GM12891 (cell line): ENCODE measurements around a stretch of chr12.

DNA sequence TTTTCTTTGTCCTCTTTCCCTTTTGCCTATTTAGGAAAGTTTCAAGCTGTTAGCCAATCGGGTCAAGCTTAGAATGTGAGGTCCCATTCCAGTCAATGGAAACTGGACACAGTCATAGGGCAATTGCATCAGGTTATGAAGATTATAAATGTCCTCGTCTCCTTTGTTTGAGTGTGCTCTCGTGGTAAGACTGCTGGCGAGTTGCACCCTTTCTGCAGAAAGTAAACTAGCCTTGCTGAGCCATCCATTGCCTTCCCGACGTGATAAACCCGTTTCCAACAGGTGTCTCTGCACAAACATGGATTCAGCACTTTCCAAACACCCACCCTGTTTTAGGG is 30.9 kb downstream of the CCDC92 start:
- RRBS: no CpG with 5 or more reads among the region's 7 CpGs

GRCh38 chr12:123942108-123942925 is 30.3 kb downstream of the CCDC92 start:
- RRBS: no CpG with 5 or more reads among the region's 17 CpGs

DNA sequence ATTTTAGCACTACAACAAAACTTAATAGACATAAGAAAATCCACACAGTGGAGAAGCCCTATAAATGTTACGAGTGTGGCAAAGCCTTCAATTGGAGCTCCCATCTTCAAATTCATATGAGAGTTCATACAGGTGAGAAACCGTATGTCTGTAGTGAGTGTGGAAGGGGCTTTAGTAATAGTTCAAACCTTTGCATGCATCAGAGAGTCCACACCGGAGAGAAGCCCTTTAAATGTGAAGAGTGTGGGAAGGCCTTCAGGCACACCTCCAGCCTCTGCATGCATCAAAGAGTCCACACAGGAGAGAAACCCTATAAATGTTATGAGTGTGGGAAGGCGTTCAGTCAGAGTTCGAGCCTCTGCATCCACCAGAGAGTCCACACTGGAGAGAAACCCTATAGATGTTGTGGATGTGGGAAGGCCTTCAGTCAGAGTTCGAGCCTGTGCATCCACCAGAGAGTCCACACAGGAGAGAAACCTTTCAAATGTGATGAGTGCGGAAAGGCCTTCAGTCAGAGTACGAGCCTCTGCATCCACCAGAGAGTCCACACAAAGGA is 39.4 kb downstream of the ZNF664 start:
- RRBS: no CpG with 5 or more reads among the region's 8 CpGs

- RRBS: no CpG with 5 or more reads among the region's 1 CpG
These were observed 54.5 kb upstream of the RFLNA start for GRCh38 chr12:124240371-124240841.

GRCh38 chr12:124289636-124290049 is 5.2 kb upstream of the RFLNA start:
- RRBS: 82% methylated on average over 3 of the region's 15 CpGs

- RRBS: no CpG with 5 or more reads among the region's 26 CpGs
These were observed 31.2 kb downstream of the RFLNA start for GRCh38 chr12:124326036-124326640.

DNA sequence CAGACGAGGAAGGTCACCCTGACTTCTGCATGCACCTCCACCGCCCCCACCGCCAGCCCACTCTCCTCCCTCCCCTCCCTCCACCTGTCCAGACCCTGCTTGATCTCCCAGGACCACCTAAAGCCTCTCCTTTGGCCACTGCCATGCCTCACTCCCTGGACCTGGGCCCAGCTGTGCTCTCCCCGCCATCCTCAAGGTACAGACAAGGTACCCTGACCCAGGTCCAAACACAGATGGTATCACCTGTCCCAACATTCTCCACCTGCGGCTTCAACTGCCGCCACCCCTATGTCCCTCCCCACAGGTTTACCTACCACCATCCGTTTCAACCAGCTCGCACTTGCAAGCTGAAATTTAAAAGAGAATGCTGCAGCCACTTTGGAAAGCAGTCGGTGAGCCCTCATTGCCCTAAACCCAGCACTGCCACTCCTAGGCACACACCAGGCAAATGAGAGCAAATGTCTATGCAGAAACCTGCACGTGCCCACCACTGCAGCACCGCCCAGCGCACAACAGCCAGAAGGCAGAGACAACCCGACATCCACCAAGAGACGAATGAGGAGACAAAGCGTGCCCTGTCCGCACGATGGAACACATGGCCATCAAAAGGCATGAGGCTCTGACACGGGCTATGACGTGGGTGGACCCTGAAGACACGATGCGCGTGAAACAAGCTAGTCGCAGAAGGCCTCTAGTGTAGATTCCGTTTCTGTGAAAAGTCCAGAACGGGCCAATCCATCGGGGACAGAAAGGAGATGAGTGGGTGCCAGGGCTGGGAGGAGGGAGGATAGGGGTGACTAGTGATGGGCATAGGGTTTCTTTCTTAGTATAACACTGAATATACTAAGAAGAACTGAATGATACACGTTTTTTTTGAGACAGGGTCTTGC is 71.0 kb downstream of the RFLNA start:
- RRBS: no CpG with 5 or more reads among the region's 27 CpGs

DNA sequence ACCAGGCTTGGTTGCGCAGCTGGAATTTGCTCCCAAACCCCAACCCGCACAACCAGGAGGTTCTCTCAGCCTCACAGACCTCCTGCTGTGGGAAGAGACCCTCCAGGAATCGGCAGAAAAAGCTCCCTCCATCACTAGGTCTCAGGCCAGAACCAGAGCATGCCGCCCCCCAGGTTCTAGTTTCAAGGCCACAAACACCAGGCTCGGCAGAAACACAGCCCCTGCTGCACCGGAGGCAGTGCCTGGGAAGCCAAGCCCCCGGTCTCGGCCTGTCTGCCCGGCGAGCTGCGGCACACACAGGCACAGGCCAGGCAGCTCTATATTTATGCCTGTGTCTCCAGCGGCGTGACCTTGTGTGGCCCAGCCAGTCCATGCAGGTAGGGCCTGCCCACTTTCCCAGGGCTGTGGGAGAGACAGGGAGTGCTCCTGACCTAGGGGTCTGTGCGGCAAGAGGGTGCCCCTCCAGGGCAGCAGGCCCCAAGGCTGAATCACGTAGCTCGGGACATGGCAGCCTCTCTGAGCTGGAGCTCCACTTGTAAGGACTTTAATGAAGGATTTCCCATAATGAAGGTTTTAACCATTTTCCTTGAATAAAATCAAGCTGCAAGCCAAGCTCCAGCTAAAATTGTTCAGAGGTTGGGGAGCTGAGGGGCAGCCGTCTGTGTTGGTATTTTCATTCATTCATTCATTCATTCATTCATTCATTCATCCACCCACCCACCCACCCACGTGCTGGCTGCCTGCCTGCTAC is 91.8 kb downstream of the RFLNA start:
- RRBS: no CpG with 5 or more reads among the region's 18 CpGs

DNA sequence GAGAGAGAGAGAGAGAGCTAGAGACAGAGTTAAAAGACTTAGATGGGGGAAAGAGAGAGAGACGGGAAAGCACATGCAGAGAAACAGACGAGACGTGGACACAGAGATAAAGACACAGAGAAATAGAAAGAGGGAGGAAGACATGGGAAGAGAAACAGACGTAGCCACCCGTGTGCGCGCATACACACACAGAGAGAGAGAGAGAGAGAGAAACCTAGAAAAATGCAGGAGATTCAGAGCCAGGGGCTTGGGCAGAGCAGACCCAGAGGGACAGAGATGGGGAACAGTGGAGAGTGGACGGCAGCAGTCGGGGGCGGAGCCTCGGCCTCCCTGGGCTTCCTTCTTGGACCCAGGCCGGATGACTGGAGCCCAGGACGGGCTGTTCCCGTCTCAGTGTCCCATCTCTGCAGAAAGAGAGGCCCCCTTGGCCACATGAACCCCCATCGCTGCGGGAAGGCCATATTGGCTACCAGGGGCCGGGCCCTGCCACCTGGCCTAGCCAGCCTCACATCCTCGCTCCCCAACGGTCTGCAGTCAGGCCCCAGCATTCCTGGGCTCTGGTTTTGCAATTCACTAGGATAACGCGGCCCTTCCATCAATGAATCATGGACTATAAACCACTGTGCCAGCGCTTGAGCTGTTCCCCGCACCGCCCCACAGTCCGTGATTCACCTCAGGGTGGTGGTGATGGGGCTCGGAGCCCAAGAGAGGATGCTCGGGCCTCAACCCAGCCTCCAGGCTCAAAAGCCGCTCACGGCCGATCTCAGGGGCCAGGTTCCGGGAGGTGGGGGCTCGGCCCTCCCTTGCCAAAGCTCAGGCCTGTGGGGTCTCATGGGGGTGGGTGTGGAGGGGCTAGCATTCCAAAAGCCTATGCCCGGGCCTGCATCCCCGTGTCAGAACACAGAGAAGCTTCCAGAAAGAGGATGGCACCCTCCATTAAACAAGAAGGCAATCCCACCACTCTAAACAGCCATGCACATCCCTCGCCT is 116.5 kb downstream of the RFLNA start:
- RRBS: 100% methylated on average over 1 of the region's 35 CpGs

DNA sequence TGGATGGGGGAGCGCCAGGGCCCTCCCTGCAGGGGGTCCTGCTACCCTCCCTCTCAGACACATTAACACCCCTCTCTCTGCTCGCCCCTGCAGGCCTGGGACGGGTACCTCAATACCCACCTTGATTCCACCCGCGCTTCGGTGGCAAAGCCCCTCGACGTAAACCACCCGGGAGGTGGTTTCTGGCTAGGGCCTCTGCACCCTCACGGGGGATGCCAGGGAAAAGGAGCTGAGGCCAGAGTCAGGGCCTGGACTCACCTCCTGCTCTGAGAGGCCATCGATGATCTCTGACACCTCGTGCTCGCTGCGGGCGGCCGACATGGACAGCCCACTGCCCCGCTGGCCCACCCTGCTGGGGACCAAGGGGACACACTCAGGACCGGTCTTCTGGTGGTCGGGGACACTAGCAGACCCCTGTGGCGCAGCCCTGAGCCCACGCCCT is 134.5 kb downstream of the RFLNA start:
- RRBS: no CpG with 5 or more reads among the region's 21 CpGs

DNA sequence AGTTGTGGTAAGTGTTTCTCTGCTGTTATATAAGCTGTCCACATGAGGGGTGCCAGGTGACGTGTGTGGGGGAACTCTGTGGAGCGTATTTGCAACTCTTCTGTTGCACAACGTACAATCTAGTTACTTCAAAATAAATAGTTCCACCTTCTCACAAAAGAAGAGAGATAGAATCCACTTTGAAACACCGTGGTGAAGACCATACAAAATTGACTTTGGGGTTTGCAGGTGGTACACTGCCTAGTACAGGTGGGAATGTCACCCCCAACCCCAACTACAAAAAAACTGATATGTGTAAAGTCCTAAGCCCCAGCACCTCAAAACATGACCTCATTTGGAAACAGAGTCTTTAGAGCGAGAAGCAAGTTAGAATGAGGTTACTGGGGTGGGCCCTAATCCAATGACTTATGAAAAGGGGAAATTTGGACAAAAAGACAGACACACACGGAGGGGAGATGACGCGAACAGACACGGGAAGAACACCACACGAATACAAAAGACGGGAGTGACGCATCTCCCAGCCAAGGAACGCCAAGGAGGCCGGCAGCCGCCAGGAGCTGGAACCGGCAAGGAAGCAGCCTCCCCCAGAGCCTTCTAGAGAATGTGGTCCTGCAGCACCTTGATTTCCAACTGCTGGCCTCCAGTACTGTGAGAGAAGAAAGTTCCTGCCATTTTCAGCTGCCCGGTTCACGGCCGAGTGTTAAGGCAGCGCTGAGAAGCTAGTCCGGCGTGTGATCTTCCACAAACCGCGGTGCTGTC is 124.8 kb downstream of the NCOR2 start:
- RRBS: no CpG with 5 or more reads among the region's 24 CpGs

- RRBS: no CpG with 5 or more reads among the region's 36 CpGs
These were observed 61.1 kb downstream of the NCOR2 start for GRCh38 chr12:124505994-124506991.

DNA sequence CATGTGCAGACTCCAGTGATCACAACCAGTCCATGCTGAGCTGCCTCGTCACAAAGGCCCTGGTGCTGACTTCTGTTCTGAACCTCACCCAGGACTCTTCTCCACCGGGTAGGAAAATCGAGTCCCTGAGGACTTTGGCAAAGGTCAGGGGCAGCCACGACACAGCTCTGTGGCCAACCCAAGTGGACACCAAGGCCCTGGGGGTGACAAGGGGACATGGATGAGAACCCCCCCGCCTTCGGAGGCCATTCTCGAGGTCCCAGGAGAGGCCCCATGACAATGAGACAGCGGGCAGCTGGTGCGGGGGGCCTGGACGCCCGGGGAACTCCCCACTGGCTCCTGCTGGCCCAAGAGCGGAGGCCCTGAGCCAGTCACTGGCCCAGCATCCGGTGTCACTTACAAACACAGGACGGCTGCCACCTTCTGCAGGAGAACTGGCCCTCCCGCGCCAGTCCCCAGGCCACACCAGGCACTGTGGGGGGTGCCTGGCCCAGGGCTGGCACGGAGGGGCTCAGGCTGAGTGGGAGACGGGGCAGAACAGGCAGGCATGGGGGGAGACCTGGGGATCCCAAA is 51.5 kb downstream of the NCOR2 start:
- RRBS: 97% methylated on average over 3 of the region's 18 CpGs

DNA sequence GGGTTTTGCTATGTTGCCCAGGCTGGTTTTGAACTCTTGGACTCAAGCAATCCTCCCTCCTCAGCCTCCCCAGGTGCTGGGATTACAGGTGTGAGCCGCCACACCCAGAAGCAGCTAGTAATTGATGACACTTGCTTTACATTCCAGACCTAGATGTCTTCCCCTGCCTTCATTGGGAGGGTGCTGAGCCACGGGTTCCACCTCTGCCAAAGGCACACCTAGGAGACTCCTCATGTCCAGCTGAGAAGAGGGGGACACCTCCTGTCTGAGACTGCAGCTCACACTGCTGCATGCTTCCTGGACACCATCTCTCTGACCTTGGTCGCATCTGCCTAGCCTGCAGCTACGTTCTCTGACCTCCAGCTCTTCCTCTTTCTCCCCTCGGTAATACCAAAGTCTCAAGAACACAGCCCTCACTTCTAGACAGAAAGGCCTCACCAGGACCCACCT is 20.0 kb upstream of the NCOR2 start:
- RRBS: no CpG with 5 or more reads among the region's 5 CpGs

DNA sequence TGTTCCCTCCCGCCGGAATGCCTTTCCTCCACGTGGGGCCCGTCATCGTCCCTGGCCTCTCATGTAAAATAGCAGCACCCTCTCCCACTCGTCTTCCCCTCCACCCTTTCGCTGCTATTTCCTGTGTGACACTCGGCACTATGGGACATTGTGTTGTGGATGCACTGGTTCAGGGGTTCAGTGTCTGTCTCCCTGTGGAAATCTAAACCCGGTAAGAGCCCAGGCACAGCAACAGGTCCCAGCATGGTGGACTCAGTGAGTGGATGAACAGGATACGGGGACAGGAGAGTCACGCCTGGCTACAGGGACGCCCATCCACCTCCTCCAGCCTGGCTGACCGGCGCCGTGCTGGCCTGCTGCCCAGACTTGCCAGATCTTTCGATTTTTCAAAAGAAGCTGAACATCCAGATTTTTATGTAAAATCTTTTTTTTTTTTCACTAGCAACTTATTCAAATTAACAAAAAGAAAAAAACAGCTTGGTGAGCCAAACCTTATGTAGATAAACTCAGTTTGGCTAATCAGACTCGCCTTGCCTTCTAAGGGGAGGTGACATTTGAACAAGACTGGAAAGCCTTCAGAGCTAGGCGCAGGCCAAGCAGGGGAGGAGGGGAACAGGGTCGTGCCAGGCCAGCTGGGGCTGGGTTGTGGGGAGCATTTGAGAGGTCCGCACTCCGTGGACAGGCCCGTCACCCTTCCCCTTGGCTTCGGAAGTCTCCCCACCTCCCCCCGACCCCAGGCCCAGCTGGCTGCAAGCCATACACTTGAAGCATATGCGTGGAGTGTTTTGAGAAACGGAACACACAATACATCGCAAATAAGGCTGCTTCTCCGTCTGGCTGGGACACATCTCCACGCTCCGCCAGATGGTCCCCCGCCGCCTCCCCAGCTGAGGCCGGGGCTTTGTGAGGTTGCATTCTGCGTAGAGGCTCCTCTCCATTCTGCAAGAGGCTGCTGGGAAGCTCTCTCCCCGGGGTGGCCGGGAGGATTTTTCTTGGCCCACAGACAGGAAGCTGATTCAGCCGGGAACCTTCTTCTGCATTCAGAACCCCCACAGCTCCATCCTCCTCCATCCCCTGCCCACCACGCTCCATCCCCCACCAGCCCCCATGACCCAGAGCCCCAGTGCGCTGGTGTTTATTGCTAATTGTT is 87.9 kb upstream of the NCOR2 start:
- RRBS: 62% methylated on average over 5 of the region's 39 CpGs

DNA sequence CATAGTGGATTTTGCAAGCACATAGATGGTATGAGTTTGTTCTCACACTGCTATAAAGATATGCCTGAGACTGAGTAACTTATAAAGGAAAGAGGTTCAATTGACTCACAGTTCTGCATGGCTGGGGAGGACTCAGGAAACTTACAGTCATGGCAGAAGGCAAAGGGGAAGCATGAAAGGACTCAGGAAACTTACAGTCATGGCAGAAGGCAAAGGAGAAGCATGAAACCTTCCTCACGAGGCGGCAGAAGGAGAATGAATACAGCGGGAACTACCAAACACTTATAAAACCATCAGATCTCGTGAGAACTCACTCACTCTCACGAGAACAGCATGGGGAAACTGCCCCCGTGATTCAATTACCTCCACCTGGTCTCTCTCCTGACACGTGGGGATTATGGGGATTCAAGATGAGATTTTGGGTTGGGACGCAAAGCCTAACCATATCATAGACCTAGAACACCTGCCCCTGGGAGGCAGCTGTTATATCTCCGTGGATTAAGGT is 101.9 kb upstream of the NCOR2 start:
- RRBS: no CpG with 5 or more reads among the region's 9 CpGs

DNA sequence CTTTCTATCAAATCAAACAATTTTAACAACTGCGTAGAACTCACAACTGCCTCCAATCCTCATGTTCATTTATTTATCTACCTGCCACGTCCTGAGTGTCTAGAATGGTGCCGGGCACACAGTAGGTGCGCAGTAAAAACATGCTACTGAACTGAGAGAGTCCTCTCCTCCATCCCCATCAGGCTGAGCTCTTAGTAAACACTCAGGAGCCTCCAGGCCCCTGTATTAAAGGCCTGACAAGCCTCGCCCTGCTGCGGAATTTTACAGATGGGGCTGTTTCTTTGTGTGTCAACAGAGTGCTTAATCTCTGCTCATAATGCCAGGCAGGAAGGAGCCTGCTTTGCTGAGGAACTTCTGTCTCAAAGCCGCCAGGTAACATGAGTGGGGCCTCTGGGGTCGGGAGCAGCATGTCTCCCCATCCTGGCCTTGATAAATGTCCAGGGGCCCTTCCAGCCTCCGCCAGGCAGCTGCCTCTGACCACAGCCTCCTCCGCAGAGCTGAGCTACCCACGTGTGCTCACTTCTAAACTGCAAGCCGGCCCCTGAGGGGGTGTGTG is 115.8 kb upstream of the NCOR2 start:
- RRBS: no CpG with 5 or more reads among the region's 12 CpGs

DNA sequence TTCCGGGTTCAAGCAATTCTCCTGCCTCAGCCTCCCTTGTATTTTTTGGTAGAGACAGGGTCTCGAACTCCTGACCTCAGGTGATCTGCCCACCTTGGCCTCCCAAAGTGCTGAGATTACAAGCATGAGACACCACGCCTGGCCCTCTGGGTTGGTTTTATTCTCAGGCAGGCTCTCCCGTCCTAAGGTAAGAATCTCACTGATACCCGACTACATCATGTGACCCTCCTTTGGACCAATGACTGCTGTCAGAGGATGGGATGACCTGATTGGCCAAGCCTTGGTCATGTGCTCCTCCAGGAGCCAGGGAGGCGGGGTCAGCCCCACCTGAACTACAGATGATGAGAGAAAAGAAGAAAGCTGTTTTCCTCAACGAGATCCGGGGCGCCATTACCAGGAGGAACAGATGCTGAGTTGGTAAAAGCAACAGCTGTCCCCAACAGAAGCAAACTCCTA is 119.0 kb downstream of the SCARB1 start:
- RRBS: no CpG with 5 or more reads among the region's 9 CpGs

DNA sequence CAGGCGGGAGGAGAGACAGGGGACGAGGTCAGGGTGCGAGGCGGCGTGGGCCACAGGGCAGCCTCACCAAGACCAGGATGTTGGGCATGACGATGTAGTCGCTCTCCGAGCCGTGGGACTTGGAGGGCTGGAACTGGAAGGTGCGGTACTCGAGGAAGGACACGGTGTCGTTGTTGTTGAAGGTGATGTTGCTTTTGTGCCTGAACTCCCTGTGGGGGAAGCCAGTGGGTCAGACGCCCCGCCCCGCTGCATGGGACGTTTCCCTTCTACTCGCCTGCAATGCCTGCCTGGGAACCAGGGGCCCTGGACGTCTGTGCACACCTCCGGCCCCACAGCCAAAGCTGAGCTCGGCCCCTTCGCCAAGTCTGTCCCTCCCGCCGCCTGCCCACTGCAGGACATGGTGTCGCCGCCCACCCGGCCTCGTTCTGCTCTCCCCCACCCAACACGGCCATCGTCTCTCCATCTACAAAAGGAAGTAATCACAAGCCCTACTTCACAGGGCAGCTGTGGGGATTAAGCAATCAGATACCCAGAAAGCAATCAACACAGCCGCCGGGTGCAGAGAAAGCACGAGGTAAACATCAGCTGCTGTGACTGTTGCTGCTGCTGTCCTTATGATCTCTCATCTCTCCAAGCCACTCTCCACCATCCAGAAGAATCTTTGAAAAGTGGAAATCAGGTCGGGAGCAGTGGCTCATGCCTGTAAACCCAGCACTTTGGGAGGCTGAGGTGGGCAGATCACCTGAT is 48.6 kb downstream of the SCARB1 start:
- RRBS: no CpG with 5 or more reads among the region's 34 CpGs

GRCh38 chr12:124871453-124872374 is 8.1 kb upstream of the SCARB1 start:
- RRBS: no CpG with 5 or more reads among the region's 20 CpGs